Urinary bladder (tissue), 3 donors: ENCODE results near the gene RNF39.

- PRO-cap, result no peak
- RAMPAGE, long total RNA, result no peak
Observed at GRCh38 chr6:30075461-30076215, at the start of gene RNF39. RNF39 (minus strand) TSS chr6:30075769.

DNA sequence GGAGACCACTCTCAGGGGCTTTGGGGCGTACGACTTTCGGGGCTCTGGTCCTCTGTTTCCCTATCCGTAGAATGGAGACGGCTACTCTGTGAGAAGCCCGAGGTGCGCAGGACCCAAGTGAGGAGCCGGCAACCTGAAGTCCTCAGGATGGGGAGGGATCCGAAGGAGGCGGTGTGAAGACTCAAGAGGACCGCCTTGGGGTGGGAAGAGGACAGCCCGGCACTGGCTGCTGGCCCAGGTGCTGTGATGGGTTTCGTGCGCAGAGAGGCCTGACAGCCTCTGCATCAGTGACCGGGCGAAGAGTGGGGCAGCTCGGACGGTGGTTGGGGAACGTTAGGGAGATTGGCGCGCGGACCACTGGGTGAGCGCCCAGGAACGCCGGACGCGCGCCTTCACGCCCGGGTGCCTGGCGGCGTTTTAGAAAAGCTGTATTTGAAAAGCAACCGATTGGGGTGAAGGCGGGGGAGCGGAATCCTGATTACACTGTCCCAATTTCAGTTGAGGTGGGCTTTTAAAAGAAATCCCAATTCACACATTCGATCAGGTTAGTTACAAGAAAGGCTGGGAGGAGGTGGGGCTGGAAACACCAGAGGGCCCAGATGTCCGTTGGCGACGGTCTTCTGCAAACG, 8.7 kb upstream of the TRIM40 start:
- PRO-cap, result no peak
- RAMPAGE, long total RNA, result no peak

DNA sequence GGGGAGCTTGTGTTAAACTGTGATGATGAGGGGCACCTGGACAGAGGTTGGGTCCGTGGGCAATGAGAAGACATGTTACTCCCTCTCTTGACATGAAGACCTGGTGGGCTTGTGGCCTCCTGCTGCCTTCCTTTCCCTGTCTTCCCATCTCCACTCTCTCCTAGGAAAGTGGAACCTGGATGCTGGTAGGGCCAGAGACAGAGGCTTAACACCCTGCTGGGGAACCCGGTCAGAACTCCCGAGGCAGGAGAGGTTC, 21.4 kb downstream of the TRIM15 start:
- PRO-cap, result no peak
- RAMPAGE, long total RNA, result no peak

DNA sequence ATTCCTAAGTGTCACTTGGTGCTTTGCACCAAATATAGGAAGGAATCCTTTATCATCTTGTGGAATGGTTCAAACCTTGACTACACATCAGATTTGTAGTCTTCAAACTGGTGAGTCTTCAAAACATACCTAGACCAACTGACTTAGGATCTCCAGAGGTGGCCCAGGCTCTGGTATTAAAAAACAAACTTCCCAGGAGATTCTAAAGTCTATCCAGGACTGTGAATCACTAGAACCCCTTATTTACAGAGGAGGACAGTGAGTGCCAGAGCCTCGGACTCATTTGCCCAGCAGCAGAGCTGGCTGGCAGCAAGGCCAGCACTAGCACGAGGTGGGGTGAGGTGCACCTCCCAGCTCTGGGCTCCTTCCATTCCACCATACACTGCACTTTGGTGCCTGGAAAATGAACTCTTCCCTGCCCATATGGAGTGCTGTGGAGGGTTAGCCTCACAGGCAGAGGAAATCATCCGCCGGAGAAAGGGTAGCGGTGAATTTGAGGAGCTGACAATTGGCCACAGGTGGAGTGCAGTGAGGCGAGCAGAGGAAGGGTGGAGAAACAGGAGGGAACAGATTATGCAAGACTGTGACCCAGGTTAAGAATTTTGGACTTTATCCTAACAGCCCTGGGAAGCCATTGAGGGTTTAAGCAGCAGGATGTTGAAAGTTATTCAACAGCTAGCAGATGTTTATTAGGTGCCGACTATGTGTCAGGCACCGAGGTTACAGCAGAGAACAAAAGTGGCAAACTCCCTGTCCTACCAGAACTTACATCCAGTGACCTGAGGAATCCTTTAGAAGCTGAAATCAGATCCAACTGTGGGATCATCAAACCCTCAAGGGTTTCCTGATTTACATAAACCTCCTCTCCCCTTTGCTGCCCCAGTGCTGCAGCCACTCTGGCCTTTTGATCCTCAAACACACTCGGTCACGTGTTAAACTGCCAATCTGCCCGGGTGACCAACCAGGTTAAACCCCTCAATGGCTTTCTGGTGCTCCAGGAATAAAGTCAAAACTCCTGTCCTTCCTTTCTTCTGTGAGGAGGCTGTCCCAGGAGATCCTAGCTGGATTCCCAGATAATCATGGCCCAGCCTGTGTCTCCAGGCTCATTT, 6.3 kb downstream of the TRIM26 start:
- PRO-cap, result no peak
- RAMPAGE, long total RNA, result no peak

- PRO-cap, result bidirectional peak, plus-strand start at chr6:30259564, minus-strand start at chr6:30259378
- RAMPAGE, long total RNA, result no peak
Observed at GRCh38 chr6:30259486-30260031, 46.4 kb upstream of the TRIM26 start.

- PRO-cap, result no peak
- RAMPAGE, long total RNA, result no peak
Observed at GRCh38 chr6:30260032-30260616, 46.9 kb upstream of the TRIM26 start.

DNA sequence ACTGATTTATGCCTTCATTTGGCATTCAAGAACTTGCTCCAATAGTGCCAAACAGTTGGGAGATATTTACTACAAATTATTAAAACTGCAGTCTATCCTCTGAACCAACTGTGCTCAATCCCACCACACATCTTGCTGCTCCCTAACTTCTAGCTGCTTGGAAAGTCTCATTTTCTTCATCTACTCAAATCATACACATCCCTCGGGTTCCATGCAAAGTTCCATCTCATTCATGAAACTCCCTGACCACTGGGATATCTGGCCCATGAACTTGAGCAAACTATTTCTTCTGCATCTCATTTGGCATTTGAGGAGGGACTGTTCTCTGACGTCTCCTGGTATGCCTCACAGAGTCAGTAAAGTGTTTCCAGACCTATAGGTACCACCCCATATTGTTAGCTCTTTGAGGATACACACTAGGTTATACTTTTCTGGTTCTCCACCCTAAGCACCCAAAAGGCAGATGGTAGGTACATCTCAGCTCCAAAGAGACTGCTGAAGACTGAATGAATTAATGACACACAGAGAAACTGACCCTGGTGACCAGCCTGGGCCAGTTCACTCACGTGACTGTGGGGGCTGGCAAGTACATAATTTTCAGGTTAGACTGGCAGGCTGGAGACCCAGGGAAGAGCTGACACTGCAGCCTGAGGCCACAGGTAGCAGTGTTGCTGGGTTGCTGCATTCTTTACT, 36.7 kb upstream of the TRIM39 start:
- PRO-cap, result no peak
- RAMPAGE, long total RNA, result no peak

GRCh38 chr6:30325279-30325642, 1.5 kb upstream of the TRIM39 start:
- PRO-cap, result no peak
- RAMPAGE, long total RNA, result no peak

DNA sequence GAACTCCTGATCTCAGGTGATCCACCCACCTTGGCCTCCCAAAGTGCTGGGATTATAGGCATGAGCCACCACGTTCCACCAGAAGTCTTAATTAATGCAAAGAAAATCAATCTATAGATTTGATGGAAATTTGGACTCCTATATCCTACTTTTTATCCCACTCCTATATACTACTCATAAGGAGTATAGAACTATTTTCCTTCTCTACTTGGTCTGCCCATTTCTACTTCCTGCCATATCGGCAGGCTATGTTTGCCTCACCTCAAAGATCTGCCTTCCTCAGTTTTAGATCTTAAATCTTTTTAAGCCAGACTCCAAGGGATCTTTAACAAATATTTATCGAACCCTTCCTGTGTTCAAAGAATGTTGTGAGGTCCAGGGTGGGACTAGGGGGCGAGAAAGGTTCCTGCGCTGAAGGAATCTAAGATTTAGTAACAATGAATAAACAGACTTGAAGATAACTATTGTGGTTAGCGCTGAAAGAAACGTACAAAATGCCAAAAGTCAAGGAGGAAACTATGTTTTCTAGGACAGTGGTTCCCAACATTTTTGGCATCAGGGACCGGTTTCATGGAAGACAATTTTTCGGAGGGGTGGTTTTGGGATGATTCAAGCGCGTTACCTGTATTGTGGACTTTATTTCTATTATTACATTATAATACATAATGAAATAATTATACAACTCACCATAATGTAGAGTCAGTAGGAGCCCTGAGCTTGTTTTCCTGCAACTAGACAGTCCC, 6.1 kb downstream of the HLA-E start:
- PRO-cap, result no peak
- RAMPAGE, long total RNA, result no peak

- PRO-cap, result no peak
- RAMPAGE, long total RNA, result no peak
Observed at GRCh38 chr6:30518333-30518865, 29.1 kb downstream of the HLA-E start.

- PRO-cap, result no peak
- RAMPAGE, long total RNA, result no peak
Observed at GRCh38 chr6:30521070-30521658, 31.9 kb downstream of the HLA-E start.

DNA sequence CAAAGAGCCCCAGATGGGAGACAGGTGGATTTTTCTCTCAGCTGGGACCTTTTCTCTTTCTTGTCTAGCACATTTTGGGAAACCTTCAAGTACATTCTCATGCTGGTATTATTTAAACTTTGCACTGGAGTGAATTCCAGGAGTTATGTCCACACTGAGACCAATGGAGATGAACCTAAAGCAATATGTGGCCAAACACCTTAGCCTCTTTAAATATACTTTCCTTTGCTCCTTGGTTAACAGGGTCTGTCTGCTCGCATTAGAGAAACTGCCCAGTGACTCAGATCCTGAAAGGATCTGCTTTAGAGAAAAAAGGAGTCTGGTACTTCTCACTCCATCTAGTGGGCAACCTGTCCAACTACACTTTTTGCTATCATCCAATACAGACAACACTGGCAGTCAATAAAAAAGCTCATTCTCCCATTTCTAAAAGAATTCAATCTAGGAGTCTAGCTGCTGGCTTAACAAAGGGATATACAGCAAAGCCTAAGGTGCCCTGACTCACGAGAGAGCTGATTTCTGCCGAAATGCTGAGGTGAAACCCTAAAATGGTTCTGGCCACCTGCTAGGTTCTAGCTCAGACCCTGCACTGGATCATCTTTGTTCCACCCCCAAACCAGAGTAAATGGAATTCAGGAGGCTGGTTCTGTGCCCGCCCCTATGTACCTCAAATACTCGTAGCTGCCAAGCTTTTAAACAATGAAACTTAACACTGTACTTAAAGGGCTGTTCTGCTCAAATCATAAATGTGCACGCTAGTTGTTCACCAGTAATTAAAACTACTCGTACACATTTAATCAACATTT, 11.6 kb downstream of the GNL1 start:
- PRO-cap, result no peak
- RAMPAGE, long total RNA, result no peak

- PRO-cap, result no peak
- RAMPAGE, long total RNA, result no peak
Observed at GRCh38 chr6:30582343-30582713, 11.1 kb downstream of the ABCF1 start.

- PRO-cap, result no peak
- RAMPAGE, long total RNA, result no peak
Observed at GRCh38 chr6:30599536-30600311, 17.3 kb downstream of the PPP1R10 start.

DNA sequence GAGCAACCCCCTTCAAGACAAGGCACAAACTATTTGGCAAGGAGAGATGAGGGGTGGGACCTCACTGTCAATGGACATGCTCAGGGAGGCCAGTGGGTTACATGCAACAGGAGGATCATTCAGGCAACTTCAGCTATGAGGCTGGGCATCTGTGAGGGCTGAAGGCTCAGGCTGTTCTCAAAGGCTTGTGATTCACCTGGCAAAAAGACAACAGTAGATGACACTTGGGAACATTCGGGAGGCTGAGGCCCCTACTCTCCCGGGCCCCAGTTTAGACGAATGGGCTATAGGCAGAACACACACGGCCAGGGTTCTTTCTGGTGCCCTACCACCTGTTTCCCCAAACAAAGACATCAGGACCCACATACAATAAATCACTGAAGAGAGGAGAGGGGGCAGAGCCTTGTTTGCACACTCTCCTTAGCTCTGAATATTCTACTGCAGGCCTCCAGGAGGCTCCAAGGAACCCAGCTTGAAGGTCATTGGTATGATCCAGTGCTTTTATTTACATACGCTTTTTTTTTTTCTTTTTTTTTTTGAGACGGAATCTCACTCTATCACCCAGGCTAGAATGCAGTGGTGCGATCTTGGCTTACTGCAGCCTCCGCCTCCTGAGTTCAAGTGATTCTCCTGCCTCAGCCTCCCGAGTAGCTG, 7.9 kb downstream of the TUBB start:
- PRO-cap, result no peak
- RAMPAGE, long total RNA, result no peak

- PRO-cap, result no peak
- RAMPAGE, long total RNA, result no peak
Observed at GRCh38 chr6:30729469-30730331, 9.5 kb downstream of the TUBB start.

GRCh38 chr6:30768747-30769912, 24.8 kb upstream of the IER3 start:
- PRO-cap, result unidirectional peak, minus-strand start at chr6:30769734
- RAMPAGE, long total RNA, result no peak

- PRO-cap, result no peak
- RAMPAGE, long total RNA, result no peak
Observed at GRCh38 chr6:30787705-30788294, 43.5 kb upstream of the IER3 start.

- PRO-cap, result no peak
- RAMPAGE, long total RNA, result no peak
Observed at GRCh38 chr6:30806767-30807336, 62.5 kb upstream of the IER3 start.

DNA sequence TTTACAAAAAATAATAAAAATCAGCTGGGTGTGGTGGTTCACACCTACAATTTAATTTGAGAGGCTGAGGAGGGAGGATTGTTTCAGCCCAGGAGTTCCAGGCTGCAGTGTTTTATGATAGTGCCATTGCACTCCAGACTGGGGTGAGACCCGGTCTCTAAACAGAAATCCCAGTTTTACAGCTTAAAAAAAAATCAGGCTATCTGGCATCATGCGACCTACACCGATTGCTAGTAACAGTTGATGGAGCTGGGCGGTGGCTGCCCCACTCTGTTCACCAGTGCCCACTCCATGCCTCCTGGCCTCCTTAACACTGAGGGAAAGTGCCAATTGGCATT, 64.9 kb upstream of the IER3 start:
- PRO-cap, result no peak
- RAMPAGE, long total RNA, result no peak